Pericardium fibroblast (primary cell): Measurements from ENCODE around the genes GALNT5 and PKP4.

DNA sequence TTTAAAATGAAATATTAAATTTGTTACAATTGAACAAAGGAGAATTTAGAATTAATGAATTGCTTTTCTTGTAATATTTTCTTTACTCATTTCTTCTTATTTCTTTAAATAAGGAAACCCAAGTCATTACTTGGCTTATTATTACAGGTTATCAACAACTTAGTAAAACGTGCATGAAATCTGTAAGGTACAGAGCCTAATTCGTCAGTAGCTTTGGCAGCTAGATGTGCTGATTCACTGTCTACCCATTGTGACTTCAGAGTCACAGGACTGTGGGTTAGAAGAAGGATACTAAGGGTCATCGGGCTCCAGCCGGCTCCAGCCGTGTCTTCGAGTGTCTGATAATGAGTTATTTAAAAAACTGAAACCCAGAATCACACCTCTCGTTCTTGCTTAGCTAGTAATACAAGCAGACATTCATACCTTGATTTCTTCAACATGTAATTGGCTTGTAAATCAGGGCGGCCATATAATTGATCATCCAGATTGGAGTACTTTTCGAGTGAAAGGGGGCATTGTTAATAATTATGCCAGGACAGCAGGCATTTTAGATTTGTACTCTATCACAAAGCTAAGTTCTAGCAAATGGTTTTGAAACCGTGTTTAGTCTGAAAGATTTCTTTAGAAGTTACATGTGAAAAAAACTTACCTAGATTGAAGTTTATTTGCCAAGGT lies 170.6 kb downstream of the FMNL2 start:
- RAMPAGE, long total RNA = no peak

- RAMPAGE, long total RNA = no peak
Measured at GRCh38 chr2:152542660-152543656, 174.3 kb downstream of the PRPF40A start.

- RAMPAGE, long total RNA = no peak
Measured at GRCh38 chr2:152594796-152595309, 122.4 kb downstream of the PRPF40A start.

DNA sequence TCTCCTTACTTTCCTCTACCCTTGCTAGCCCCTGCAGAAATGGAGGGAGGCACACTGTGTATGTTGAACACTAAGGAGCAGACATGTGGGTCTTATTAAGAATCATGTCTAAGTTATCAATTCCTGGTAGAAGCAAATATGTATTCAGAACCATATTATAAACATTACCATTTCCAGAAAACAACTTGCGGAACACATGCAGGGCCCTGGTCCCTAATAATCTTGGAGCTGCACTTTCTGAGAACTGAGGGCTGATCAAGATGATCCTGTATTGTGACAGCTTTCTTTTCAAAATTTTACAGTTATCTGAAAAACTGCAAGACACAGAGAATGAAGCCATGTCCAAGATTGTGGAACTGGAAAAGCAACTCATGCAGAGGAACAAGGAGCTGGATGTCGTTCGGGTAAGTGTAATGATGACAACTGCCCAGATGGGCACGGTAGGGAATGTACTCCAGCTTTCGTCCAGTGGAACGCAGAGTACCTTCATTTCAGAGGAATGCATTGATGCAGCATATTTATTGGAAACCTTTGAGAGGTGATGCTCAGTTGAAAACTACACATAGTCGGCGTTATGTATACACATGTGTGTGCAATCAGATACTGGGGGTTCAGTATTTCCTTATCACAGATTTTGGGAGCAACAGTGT lies 100.3 kb downstream of the PRPF40A start:
- RAMPAGE, long total RNA = no peak

GRCh38 chr2:154697833-154698465 lies 546 bp upstream of the KCNJ3 start:
- RAMPAGE, long total RNA = no peak

DNA sequence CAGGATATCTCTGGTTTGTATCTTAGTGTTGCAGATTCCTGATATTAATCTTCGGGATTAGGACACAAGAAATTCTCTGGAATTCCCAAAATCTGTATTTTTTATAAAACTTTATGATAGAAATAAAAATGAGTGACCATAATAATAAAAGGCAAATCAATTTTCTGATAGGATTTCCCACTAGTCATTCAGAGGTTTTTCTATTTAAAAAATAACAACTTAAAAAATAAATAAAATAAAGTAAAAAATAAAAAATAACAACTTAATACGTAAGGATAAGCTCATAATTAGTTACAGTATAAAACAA lies 158.9 kb downstream of the NR4A2 start:
- RAMPAGE, long total RNA = no peak

- RAMPAGE, long total RNA = no peak
Measured at GRCh38 chr2:156310066-156310285, 22.5 kb downstream of the NR4A2 start.

DNA sequence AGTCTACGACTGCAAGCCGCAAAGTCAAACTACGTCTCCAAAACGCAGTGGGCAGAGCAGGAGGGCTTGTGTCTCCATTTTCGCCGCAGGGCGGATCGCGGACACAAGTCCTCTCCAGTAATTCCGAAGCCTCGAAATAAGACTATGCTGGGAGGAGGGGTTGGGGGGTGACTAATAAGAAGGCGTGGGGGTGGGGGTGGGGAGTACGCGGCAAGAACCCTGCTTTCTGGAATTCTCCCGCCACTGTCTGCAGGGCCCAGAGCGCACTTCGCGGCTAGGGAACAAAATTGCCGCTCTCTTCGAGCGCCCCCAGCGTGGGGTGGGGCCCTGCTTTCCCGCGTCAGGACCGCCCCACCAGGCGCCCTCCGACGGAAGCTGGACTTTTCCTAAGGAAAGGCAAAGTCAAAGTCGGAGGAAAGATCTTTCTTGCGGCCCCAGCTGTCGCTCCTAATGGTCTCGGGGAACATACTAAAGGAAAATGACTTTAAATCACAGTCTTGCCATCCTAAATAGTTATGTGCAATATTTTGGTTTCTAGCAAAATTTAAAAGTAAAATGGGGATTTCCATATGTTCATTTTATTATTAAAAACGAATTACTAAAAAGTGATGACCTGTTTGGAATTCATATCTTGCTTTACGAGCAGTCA lies 11.9 kb downstream of the NR4A2 start:
- RAMPAGE, long total RNA = no peak

DNA sequence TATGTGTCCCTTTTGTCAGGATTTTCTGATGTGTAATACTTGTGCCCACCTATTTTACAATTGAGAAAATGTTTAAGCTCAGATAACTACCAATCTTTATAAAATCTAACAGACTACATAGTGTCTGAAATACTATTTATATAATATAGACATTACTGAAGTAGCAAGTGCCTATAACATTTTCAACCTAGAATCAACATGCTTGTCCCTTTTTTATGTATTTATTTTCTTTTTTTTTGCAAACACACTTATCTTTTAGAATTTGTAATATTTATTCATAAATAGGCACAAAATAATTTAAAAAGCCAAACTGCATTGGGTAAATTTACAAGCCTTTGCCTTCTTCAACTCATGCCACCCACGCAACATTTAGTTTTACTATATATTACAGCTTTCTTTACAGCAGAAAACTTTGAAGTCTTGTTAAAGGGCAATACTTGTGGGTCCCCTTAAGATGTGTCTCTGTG lies 7.6 kb downstream of the NR4A2 start:
- RAMPAGE, long total RNA = no peak

DNA sequence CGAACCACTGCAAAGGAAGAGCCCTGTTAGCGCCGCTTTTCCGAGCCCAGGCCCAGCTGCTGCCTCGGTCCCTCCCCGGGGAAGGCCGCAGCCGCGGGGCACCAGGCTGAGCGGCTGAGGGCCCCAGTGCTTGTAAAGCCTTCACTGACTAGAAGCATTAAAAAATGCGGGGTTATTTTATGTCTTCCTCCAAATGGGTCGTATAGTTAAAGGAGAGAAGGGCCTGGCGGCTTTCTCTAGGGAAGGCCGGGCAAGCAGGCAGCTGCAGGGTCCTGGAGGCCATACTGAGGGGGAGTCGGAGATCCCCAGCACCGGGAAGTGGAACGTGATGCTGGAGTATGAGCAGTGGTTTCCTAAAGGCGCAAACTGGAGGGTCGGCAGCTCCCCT lies 4.5 kb downstream of the NR4A2 start:
- RAMPAGE, long total RNA = no peak

- RAMPAGE, long total RNA = no peak
Measured at GRCh38 chr2:156342817-156343247, 10.3 kb upstream of the NR4A2 start.

GRCh38 chr2:156455242-156455741 lies 19.1 kb downstream of the GPD2 start:
- RAMPAGE, long total RNA = no peak

DNA sequence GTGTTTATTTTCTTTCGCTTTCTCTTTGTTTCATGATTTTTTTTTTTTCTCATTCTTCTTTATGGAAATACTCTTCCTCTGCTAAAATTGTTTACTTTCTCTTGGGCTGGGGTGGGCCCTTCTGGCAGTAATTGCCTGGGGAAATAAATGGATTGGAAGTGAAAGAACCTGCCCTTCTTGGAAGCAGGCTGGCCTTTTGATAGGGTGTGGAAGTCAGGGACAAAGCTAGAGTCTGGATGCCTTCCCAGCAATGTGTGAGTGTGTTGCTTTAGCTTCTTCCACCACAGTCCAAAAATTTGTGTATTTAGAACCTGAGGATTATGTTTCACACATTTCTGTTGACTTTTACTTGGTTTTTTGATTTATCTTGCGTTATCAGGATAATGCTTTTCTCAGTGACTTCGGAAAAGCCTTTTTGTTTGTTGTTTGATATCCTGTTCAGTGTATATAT lies 30.9 kb downstream of the GPD2 start:
- RAMPAGE, long total RNA = no peak

DNA sequence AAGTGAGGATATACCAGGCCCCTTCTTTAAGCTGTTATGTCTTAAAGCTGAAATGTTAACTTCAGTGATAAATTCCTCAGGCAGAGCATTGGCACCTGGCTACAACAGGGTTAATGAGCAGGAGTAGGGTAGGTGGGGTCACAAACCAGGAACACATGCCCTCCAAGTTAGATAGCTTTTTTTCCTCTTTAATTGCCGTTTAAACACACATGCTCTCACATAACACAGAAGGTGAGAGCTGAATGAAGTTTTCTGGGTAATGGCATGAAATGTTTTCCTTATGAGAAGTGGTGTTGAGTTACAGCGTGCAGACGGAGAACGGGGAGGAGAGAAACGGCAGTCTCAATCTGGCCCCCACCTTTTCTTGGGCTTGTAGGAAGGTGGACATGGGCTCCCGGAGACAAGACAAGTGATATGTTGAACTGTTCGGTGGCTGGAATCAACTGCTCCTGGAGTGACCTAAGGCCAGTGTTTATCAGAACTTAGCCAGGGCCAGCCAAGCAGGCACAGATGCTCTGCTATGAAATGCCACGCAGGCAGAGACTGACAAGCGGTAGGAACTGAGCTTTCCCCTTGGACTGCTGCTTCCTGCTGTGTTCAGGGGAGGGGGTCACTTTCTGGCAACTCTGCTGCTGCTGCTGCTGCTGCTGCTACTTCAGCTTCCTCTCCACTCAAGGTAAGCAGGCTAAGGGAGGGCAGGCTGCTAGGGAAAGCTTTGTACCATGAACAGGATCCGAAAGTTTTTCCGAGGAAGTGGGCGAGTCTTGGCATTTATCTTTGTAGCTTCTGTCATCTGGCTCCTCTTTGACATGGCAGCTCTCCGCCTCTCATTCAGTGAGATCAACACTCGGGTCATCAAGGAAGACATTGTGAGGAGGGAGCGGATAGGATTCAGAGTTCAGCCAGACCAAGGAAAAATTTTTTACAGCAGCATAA lies at the start of gene GALNT5:
Gene GALNT5 (plus strand): TSS at position 345 of the 936 bp plus-strand sequence.
- RAMPAGE, long total RNA = no peak

DNA sequence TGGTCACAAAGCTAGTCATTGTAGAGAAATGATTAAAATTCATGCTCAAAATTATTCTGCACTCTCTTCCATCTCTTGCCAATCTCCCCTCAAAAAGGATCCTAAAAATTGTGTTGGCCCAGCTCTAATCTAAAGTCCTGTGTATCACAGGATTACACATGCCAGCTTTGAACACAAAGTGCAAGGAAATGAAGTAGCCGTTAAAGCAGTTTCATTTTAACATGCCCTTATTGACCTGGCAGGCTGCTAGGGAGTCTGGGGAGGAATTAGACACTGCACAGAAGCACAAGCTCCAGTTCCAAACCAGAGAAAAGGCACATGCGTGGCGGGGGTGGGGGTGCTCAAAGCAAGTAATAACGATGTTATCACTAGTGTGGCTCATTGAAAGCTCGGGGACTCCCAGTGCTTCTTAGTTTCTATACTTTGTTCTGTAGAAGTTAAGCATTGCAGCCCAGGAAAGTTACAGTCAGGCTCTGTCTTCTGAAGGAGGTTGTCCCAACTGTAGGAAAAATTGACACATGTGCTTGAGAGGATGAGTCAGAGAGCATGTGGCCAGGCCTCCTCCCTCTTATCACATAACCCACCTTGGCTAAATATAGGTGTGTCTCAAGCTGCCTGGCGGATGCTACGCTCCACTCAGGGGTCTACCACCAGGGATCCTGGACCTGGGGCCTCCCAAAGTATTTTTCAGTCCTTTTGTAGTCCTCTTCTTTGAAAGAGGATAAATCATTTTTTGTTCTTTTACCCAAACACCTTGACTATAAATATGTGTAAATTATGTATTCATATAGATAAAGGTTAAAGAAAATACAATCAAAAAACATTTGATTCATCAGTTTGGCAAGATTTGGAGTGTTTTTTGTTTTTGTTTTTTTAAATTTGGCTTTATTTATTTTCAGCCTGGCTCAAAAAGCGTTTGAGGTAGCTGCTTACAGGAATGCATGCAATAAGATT lies 3.7 kb downstream of the GALNT5 start:
- RAMPAGE, long total RNA = no peak

DNA sequence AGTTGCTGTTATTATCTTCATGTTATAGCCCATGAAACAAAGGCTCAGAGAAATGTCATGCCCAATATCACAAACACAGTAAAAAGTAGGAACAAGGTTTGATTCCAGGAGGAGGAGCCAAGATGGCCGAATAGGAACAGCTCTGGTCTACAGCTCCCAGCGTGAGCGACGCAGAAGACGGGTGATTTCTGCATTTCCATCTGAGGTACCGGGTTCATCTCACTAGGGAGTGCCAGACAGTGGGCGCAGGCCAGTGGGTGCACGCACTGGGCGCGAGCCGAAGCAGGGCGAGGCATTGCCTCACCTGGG lies 42.8 kb upstream of the ERMN start:
- RAMPAGE, long total RNA = no peak

DNA sequence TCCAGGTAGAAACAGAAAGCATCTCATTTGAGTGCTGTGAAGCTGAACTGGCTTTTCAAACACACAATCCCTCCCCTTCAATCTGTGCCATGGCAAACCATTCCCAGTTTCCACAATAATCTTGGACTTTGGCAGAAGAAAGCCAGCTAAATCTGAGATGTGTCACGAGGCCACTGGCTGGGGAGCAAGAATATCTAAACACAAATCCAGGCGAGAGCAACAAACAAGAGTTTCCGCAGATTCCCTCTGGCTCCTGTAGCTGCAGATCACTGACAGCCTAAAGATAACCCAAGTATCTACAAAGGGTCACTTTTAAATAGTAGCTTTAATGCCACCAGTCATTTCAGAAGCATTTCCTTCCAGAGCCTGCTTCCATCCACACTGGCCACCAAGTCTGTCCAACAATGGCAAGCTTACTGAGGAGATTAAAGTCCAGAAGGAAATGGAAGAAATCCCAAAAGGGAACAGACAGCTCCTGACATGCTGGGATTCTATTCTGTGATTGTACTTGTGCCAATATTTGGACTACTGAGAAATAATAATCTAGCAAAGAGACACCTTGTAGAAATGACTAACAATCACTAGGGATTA lies 86.8 kb downstream of the ACVR1 start:
- RAMPAGE, long total RNA = no peak

GRCh38 chr2:158456515-158457240 lies at the start of gene PKP4:
TSS of gene PKP4 (plus strand) at chr2:158456952.
- RAMPAGE, long total RNA = no peak

- RAMPAGE, long total RNA = no peak
Measured at GRCh38 chr2:158716328-158716632, 78.8 kb upstream of the DAPL1 start.

- RAMPAGE, long total RNA = no peak
Measured at GRCh38 chr2:158968764-158969499, 492 bp downstream of the TANC1 start.